Renal cortical epithelial cell (primary cell): ENCODE measurements around a stretch of chr13.

DNA sequence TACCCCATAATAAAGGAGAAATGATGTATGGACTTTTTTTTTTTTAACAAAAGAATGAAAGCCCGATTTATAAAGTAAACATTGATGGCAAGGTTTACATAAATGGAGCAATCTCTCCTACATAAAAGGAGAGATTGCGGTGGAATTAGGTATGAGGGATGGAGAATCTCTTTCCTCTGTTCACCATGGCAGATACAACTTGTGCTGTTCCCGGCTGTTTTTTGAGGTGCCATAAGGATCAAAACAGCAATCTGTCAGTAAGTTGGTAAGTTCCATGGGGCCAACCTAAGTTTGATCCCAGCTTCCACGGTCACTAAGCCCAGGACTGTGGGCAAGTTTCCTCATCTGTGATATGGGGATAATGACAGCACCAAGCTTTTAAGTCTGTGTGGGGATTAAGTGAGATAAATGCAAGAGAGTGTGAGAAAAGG is 58.0 kb upstream of the SACS start:
- RRBS, result no CpG with 5 or more reads among the region's 4 CpGs

GRCh38 chr13:23507309-23507642 is 62.9 kb upstream of the TNFRSF19 start:
- RRBS, result no CpG with 5 or more reads among the region's 6 CpGs

- RRBS, result 10% methylated on average over 1 of the region's 37 CpGs
Observed at GRCh38 chr13:23546860-23547763, 23.1 kb upstream of the TNFRSF19 start.

- RRBS, result 1% methylated on average over 73 of the region's 100 CpGs
Observed at GRCh38 chr13:23579032-23580142, 9.2 kb downstream of the TNFRSF19 start.

DNA sequence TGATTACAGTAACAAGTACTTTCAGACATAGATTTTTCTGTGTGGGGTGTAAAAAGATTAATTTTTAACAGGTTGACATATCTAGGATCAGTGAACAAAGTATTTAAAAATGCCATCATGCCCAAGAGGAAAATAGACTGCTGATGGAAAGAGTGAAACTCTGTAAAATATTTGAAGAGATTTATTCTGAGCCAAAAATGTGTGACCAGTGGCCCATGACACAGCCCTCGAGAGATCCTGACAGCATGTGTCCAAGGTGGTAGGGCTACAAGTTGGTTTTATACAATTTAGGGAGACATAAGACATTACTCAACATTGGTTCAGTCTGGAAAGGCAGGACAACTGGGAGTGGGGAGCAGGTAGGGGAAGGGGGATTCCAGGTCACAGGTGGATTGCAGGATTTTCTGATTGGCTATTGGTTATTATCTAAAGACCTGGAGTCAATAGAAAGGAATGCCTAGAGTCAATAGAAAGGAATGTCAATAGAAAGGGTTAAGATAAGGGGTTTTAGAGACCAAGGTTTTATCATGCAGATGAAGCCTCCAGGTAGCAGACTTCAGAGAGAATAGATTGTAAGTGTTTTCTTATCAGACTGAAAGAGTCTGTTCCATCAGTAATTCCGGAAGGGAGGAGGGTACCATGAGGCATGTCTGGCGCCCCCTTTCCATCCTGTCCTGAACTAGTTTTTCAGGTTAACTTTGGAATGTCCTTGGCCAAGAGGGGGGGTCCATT is 29.1 kb downstream of the TNFRSF19 start:
- RRBS, result no CpG with 5 or more reads among the region's 3 CpGs

- RRBS, result no CpG with 5 or more reads among the region's 10 CpGs
Observed at GRCh38 chr13:23608681-23609199, 38.5 kb downstream of the TNFRSF19 start.

DNA sequence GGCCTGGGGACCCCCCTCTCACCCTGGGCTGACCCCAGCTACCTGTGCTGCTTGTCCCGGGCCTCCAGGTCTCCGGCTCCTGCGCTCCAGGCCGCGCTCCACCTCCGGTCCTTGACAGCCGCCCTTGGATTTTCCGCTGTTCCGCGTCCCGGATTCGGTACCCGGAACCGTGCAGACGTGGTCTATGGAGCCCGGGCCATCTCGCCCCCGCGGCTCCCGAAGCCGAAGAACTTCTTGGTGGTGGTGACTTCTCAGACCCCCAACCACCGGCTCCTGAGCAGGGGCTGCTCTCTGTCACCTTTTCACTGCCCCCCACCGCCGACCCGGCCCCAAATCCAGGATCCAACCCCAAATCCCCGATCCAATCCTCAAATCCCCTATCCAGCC is 56.5 kb upstream of the MIPEP start:
- RRBS, result 47% methylated on average over 15 of the region's 26 CpGs

DNA sequence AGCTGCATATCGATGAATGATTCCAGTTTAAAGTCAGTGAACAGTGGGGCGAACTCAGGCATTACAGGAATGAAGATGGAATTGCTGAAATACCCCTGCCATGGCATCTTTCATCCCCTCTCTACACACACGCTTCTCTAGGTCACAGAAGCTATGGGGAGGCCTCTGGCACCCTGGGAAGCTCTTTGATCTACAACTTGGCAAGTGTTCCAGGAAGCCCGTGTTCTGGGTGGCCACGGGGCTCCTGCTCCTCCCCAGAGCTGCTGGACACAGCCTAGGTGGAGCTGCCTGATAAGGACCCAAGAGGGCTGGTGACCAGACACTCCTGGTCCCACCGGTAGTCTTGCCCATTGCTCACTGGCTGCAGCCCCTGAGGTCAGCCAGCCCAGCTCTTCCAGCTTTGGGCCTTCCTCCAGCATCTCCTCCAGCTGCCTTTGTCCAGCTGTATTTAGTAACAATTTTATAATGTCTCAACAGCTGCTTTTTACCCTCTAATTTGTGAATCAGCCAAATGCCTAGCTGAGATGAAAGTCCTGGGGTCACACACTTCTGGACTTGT is 72.9 kb upstream of the SPATA13 start:
- RRBS, result no CpG with 5 or more reads among the region's 6 CpGs

DNA sequence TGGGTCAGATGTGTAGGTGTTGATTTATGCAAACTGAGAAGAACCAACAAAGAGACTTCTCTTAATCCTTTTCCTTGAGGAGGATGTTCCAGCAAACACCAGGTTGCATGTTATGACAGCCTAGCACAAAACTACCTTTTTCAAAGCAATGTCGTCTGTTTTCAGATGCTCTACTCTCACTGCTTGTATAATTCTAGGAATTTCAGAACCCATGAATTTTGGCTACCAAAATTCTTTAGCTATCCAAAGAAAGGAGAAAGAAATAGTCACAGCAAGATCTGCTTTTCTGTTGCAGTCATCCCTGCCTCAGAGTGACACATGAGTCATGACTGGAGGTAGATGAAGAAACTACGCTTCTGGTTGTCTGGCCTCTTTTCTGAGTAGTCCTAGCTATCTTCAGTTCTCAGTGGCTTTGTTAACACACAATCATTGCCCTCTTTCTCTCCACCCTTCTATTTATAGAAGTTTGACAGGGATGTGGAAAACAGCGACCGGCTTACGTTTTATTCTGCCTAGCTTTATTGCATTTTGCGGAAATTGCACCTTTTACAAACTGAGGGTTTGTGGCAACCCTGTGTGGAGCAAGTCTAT is 26.5 kb downstream of the SPATA13 start:
- RRBS, result no CpG with 5 or more reads among the region's 6 CpGs

DNA sequence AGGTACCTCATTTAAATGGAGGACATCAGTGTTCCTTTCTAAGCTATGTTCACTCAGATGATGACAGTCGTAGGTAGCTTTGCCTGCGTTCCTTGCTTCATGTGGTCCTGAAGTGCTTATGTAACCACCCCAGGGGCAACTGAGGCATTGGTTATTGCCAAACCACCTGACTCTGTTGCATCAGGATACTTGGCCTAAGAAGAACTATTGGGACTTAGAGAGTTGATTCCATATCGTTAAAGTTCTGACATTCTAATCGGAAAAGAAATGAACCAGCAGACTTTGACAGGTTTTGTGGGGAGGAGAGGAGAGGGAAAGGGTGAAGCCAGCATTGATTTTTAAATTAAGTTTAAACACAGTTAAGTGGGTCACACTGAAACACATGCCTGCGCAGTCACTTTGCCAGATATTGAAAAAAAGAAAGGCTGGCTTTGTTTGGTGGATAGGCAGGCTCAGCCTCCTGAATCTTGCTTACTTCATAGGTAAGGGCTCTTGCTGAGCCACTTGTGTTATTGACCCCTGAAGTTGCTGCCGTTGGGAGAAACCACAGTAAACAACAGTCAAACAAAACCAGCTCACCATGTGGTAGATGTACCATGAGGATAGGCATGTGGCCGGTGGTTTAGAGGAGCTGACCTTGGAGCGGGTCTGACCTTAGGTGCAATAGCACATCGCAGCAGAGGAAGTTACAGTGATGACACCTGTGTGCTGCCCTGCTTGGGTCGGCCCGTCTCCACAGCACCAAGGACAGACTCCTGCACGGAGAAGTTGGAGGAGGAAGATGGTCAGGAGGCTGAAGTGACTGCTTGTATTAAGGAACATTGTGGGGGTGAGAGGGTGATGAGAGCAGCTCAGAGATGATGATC is 52.0 kb downstream of the SPATA13 start:
- RRBS, result no CpG with 5 or more reads among the region's 12 CpGs

DNA sequence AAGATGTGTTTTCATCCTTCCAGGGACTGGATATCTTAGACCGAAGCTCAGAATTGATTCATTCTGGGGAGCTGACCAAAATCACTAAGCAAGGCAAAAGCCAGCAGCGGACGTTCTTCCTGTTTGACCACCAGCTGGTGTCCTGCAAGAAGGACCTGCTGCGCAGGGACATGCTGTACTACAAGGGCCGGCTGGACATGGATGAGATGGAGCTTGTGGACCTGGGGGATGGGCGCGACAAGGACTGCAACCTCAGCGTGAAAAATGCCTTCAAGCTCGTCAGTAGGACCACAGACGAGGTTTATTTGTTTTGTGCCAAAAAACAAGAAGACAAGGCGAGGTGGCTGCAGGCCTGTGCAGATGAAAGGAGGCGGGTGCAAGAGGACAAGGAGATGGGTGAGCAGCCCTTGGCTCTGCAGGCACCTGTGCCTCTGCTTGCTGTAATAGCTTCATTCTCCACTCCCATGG is 12.0 kb upstream of the C1QTNF9 start:
- RRBS, result no CpG with 5 or more reads among the region's 12 CpGs

GRCh38 chr13:24503159-24503656 is 9.4 kb downstream of the PARP4 start:
- RRBS, result no CpG with 5 or more reads among the region's 6 CpGs

GRCh38 chr13:24626558-24627018 is 53.6 kb upstream of the ATP12A start:
- RRBS, result no CpG with 5 or more reads among the region's 4 CpGs

- RRBS, result no CpG with 5 or more reads among the region's 16 CpGs
Observed at GRCh38 chr13:24905295-24906412, 17.0 kb downstream of the CENPJ start.

DNA sequence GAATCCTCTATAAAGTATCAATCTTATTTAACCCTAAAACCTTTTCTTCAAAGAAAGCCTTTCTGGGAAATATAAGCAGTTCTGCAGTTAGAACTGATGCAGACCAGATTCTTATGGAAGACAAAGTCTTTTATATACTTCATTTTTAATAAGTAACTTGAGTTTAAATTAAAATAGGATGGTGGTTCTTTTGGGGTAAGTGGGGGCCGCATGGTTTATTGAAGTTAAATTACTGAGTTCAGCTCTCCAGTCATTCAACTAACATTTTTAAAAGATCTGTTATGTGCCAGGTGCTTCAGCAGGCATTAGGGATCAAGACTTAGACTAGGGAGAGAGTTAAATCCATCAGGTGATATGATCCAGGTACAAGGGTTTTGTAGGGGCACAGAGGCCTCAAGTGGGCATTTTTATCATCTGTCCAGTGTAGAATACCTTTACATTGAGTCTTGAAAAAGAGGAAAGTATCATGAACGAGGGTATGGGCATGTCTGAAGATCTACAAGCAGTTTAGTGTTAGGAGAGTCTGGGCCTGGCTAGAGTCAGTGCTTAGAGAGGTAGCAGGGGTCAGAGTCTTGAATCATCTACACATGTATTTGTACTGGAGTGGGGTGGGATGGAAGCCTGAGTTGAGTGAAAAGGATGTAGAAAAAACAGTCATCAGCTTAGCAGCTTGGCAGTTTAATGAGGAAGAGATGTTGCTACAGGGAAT is 22.3 kb downstream of the NUP58 start:
- RRBS, result no CpG with 5 or more reads among the region's 2 CpGs

- RRBS, result no CpG with 5 or more reads among the region's 8 CpGs
Observed at GRCh38 chr13:25874781-25875376, 176.9 kb downstream of the SHISA2 start.

GRCh38 chr13:25888049-25888756 is 163.6 kb downstream of the SHISA2 start:
- RRBS, result no CpG with 5 or more reads among the region's 8 CpGs

GRCh38 chr13:26050400-26051119 is 1.3 kb downstream of the SHISA2 start:
- RRBS, result under 1% methylated on average over 9 of the region's 78 CpGs

- RRBS, result no CpG with 5 or more reads among the region's 6 CpGs
Observed at GRCh38 chr13:26423437-26424137, 133.9 kb upstream of the WASF3 start.

DNA sequence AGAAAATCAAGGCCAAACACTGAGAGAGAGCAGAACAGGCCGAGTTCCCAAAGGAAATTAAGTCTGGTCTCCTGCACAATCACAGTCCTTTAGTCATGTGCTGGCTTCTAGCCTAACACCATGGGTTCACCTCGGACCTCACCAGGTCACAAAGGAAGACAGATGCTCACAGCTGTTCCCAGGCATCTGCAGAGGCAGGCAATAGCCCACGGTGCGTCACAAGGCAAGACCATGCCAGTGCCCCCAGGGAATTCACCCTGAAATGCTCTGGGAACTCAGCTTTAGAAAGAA is 96.9 kb upstream of the WASF3 start:
- RRBS, result no CpG with 5 or more reads among the region's 4 CpGs